Pulmonary lymph node (tissue), 1 donor: ENCODE measurements around the gene PPA2.

DNA sequence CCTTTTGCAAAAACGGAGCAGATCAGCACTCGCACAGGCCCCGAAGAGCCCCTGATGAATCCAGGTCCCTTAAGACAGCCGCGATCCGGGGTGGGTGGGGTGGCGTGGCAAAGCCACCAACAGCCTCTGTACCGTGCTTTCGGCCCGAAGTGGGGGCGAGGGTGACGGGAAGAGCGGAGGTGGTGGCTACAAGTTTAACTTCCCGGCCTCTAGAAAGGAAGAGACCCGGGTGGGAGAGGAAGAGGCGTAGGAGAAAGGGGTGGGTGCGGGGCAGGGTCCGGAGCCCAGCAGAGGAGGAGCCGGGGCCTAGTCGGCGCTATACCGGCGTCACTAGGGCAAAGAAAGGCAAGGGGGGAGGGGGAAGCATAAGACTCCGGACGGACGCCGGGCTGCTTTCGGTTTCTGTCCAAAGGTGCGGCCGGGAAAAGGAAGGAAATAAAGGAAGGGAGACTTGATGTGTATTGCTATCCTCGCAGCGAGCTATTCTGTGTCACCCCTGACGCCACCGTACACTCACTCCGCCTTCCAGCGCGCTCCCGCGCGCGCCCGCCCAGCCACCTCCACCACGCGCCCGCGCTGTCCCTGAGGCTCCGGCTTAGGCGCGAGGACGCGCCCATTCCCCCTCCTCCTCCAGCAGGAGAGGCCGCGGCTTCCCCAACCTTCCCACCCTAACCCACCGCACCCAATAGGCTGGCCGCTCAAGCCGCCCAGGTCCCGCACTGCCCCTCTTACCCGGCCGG lies 545 bp downstream of the UBE2D3 start:
- PRO-cap, result bidirectional peak, plus-strand start at position 348 of the sequence, minus-strand start at position 211 of the sequence; bidirectional peak, plus-strand start at position 512 of the sequence, minus-strand start at position 487 of the sequence

GRCh38 chr4:103099170-103099429 lies 534 bp downstream of the BDH2 start:
- PRO-cap, result no peak

DNA sequence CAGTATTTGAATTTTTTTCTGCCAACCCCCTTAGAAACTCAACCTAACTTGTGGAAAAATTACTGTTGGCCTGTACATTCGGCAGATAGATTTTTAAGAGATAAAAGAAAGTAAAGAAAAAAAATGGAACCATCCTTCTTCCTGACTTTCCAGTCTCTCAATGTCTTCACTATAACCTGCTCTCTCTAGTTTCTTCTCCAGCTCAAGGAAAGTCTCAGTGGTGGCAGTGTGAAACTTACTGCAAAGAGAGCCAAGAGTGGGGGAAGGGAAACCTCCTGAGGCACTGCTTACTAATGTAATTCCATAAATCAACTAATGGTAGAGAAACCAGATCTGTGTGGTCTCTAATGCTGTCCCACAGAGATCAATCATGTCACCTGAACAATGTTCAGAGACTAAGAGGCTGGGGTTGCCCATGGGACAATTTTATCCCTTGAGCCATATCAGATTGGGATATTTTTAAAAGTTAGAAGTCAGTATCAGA lies 7.7 kb downstream of the CXXC4 start:
- PRO-cap, result no peak

GRCh38 chr4:105147021-105148257 lies 763 bp downstream of the TET2 start:
- PRO-cap, result bidirectional peak, plus-strand start at chr4:105147929, minus-strand start at chr4:105147790

DNA sequence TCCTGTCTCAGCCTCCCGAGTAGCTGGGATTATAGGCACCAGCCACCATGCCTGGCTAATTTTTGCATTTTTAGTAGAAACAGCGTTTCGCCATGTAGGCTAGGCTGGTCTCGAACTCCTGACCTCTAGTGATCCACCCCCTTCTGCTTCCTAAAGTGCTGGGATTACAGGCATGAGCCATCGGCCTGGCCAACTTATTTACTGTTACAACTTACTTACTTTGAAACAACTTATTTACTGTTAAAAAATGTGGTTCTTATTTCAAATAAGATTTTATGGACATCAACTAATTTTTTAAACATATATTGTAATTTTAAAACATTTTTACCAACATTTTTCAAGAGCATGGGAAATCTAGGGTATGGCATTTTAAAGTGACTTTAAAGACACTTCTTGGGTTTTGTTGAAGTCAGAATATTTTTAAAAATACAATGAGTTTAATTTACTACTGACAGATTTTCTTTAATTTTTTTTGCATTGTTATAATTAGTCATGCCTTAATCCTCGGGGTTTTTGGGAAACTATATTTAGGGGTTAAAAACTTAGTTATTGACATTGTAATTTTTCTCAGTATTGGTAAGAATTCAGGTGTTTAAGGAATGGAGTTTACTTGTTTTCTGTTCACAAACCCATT lies 11.2 kb downstream of the TET2 start:
- PRO-cap, result no peak

GRCh38 chr4:105473834-105474447 lies at the start of gene PPA2:
PPA2 (minus strand) TSS chr4:105474062.
- PRO-cap, result bidirectional peak, plus-strand start at chr4:105474240, minus-strand start at chr4:105474059

DNA sequence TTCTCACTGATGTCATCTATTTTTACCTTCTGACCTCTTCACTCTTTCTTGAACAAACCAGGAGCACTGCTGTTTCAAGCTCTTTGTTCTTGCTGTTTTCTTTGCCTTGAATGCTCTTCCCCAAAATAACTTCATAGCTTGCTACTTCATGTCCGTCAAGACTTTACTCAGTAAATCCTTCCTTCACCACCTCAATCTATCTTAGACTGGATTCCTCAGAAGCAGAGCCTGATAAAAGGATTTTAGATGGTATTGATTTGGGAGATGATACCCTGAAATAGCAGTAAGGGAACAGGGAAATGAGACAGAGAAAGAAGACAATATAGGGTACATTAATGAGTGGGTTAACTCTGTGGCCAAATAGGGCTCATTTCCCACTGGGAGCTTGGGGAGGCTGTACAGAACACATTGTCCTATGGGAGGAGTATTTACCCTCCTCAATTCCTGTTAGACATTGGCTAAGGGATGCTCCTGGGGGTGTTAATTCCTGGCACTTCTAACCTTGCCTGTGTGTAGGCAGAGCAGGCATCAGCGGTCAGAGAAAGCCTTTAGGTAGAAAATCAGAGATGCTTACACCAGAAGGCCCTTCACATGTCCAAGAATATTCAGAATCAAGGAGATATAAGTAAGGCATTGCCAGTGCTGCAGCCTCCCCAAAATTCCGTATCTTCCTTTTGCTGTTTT lies 48.9 kb downstream of the ARHGEF38 start:
- PRO-cap, result no peak

- PRO-cap, result no peak
Observed at GRCh38 chr4:105970338-105971437, 75.4 kb downstream of the NPNT start.

- PRO-cap, result no peak
Observed at GRCh38 chr4:107988343-107989463, 986 bp upstream of the HADH start.

DNA sequence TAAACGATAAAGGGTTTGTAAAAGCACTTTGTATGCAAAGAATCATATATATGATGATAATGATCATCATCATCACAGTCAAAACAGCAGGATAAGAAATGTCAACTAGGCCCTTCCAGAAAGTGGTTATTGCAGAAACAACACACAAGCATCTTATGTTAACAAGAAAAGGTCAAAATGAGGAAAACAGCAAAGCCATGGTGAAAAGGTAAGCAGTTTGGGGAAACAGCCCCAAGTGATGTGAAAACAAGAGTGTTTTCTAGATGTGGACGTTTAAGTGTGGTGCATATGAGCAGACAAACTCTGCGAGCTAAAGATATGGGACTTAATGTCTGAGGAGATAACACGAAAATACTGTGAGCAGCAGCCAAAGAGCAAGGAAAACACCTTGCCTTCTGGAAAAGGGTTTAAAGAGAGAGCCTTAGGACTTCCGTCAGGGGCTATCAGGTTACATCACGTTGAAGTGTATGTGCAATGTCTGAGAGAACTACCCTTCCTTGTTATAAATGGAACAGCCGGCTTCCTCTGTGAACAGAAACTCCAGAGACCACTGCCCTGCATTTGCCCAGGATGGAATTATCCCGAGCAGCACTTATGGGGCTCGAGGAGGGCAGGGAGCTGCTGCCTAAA lies 54.3 kb downstream of the LEF1 start:
- PRO-cap, result no peak

DNA sequence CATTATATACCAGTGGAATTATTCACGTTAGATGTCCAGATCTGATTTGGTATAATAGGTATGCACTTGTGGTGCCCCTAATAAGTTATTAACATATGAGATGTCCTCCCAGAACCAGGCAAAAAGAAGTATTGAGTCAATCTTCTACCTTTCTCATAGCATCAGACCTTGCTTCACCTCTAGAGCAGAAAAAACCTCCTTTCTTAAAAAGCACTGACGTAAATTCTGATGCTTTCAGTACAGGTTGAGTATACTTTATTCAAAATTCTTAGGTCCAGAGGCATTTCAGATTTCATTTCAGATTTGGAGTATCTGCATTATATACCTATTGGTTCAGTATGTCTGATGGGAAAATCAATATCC lies 22.4 kb downstream of the LEF1 start:
- PRO-cap, result no peak

DNA sequence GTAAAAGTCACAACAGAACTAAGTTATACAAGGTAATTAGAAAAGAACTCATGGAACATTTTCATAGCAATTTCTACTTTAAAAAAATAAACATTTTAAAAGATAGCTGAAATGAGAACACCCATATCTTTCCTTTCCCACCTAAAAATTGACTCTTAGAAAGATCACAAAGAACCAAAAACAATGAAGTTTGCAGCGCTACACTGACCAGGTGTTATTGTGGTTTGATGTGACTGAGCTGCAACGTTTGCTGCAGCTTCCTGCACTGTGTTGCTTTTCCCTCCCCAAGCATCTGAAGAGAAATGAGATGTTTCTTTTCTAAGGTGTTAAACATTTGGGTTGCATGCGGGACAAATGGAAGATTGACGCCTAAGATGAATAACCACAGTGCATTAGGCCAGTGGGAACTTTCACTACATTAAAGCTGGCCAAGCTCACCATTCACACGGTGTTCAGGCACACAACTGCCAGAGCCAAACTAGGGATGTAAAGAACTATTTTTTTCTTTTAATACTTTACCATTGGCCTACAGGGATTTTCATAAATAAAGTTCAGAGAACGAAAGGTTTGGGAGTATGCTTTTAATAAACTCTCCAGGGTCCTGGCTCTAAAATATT lies 8.9 kb downstream of the LEF1 start:
- PRO-cap, result no peak

DNA sequence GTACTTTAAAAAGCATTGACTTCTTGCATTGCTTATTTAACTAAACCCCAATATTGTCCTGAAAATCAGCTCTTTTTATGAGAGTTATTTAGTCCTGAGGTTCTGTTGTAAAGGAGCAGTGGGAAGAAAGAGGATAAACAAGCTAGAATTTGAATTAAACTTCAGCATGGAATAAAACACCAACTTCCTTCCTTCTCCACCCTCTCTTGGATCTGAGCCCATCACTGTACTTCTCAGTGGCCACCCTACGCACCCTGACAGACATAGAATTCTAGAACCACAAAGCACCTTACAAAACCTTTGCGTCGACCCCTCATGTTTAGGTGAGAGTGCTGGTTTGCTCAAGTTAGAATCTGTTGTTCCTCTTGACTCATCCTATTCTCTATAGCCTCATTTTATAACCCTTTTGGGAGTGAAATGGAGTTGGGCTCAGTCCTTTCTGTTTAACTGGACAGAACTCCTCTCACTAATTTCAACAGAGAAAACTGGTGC lies 84.6 kb upstream of the RPL34 start:
- PRO-cap, result no peak

GRCh38 chr4:109560720-109561538 lies 883 bp downstream of the MCUB start:
- PRO-cap, result bidirectional peak, plus-strand start at chr4:109561050, minus-strand start at chr4:109560835; bidirectional peak, plus-strand start at chr4:109561413, minus-strand start at chr4:109561278

DNA sequence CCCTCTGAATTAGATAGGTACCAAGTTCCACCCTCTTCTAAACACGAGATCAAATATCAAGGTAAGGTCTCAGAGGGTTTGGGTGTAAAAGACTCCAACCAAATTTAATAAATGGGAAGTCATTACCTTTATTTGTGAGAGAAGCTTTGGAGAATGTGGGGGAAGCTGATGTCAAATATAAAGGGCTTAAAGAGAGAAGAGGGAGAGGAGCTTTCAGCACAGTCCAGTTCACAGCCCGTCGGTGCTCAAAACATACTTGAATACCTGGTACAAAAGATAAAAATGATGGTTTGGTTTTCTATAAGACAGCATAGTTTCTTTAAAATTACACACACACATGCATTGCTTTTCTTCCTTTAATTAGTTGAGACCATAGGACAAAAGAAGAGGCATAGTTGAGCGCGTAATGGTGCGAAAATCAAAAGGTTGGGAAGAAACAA lies 837 bp upstream of the GAR1 start:
- PRO-cap, result no peak

DNA sequence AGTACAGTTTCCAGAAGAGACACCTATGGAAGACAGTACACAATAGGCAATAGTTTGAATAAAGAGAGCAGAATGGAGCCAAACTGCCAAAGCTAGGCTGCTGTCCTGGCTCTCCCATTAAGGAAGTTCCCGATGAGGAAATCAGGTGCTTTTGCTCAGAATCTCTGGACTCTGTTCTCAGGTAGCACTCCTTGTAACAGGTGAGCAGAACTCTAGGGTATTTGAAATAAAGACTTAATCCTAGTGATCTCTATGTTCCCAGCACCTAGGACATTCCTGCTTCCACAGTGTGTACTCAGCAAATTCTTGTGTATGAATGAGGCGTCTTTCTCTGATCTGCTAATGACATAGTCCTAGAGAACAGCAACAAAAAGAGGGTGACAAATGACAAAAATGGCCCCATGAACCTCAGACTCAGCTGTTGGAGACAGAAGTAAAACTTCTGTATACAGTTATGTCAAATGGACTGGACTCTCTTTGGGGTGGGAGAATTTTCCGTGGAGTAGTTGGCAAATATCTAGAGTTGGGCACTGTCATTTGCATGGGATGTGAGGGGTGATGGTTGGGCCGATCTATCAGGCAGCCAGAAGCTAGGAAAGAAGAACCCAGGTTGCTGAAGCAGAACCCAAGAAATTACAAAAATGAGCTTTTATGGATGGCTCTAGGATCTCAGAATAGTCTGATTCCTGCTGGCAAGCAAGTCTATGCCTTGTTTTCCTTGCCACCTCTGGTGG lies 1.9 kb downstream of the EGF start:
- PRO-cap, result no peak

DNA sequence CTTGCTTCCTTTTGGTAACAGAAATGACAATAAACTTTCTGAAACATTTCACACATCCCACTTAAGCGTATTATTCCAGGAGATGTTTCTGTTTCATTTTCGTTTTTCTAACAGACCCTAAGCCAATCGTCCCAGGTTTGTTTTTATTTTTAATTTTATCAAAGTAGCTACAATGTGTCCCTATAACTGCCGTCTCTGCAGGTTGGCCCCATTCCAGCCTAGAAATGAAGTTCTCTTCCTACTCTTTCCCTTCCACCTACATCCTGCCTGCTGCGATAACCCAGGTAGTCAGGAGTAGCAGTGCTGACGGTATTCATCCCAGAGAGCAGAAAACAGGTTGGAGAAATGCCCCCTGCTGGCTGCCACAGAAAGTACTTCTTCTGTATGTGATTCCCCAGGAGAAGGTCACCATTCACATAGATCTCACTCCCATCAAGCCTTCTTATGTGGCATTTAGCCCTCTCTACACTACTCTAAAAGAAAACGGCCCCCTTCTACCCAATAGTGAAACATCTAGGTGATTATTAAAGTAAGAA lies 40.3 kb downstream of the ENPEP start:
- PRO-cap, result no peak

DNA sequence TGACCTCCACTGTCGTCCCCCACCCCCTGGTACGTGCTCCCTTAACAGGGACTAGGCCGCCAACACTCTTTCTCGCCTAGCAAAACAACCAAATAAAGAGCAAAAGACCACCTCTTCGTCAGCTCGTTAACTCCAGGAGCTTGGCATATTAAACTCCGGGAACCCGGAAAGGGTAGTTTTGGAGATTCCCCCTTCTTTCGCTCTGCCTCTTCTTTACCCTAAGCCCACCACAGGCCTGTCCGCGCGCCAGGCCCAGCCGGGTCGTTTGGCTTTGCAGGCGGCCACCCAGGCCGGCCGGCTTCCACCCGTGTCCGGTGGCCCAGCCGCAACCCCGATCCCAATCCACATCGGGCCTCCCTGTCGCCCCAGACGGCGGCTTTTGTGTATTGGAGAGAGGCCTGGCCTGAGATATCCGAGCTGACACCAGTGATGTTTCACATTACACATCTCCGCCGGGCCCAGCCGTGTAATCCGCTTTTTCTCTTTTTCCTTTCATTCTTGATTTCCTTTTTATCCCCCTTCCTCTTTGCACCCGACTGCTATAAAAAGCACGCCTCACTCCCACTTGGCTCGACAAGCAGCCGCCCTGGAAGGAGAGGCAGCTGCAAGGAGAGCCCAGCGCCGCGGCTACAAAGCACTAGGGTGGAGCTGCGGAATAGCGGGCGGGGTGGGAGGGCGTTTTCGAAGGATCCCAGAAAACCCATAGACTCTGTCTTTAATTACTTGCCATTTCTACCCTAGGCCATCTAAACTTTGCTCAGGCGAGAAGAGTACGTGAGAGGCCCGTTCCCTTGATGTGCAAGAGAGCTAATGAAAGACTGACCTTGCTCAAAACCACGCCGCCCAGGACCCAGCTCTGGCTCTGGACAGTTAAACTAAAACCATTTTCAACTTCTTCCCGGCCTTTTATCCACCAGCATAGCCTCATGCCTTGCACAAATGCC lies 3.4 kb downstream of the PITX2 start:
- PRO-cap, result no peak

DNA sequence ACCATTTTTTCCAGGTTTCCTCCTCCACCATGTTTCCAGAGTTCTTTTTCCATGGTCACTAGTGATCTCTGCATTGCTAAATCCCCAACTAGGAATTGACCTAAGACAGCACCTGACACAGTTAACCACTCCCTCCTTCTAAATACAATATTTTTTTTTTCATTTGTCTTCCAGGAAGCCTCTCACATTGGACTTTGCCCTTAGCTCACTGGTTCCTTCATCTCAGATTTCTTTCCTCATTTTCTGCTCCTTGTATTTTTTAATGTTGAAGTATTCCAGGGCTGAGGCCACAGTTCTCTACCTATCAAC lies 187.3 kb upstream of the FAM241A start:
- PRO-cap, result no peak

DNA sequence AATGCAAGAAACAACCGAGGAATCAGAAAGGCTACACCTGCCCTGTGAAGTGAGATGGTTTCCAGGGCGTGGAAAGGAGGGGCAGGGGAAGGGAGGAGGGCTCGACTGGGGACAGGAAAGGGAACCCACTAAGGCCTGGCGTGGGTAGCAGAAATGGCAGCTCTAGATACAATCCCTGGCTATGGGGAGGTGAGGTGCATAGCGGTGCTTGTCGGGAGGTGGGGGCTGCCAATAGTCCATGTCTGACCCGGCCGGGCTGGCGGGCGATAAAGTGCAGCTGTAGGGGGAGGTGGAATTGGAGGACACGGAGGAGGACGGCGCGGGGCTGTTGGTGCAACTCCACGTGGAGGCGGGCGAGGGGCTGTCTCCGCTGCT lies 1.5 kb downstream of the NEUROG2 start:
- PRO-cap, result no peak